Thoracic aorta (tissue), 1 donor: Measurements from ENCODE around the genes HCN4, TBC1D21 and ARID3B.

DNA sequence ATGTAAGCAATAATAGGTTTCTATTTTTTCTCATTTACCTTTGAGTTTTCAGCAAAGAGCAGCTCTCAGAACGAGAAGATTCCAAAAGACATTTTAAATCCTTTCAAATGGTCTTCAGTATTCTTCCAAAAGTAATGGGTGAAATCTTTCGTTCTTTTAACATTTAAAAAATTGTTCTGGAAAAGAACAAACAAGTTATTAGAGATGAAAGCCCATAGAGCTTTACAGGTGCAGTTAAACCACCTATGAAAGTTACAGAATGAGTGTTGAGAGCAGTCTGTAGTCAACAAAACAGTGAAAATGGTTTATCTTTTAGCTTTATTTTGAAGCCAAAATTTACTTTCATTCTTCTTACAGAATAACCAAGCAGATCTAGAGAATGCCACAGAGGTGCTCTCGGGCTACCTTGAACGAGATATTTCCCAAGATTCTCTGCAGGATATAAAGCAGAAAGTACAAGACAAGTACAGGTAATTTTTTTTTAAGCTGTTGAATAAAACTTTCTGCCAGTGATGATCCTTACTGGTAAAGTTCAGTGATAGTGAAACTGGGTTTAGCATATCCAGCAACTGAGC is 72.7 kb upstream of the GOLGA6B start:
- RAMPAGE, long total RNA, result no peak

DNA sequence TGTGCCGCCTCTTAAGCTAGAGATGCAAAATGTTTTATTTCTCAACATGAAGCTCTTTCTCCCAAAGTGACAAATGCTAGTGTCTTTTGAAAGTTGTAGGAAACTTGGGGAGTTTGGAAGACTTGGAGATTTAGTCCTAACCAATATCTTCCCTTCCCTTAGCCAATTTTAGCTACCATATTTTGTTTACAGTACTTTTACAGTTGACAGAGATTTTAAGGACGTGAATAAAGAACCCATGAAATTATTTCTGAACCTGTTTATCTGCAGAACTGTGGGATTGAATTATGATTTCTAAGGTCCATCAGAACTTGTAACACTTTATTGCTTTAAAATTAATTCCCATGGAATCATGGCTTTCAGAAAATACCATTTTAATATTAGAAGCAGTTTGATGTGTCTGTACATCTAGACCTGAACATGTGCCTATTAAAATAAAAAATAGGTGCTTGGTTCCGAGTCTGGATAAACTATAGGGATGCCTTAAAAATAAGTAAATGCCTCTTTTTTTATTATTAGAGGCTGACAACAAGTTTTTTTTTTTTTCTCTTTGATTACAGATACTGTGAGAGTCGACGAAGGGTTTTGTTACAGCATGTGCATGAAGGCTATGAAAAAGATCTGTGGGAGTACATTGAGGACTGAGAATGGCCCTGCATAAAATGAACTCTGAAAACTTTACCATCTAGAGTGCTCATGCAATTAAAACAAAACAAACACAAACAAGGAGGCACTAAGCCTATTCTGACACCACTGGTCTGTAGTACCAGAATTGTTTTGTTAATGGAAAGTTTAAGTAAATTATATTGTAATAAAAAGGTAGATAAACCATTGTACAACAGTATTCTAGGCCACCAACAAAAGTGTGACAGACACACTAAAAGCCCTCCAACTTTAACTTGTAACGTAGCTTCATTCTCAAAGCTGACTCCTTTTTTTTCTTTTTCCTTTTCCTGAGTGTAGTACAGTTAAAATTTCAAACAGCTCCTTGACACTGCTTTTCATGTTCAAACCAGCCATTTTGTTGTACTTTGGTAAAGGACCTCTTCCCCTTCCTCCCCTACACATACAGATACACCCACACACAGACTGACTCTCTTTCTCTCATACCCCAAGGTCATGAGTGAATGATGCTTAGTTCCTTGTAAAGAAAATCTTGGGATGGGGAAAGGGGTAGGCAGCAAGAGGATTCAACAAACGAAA is 71.4 kb upstream of the GOLGA6B start:
- RAMPAGE, long total RNA, result no peak

DNA sequence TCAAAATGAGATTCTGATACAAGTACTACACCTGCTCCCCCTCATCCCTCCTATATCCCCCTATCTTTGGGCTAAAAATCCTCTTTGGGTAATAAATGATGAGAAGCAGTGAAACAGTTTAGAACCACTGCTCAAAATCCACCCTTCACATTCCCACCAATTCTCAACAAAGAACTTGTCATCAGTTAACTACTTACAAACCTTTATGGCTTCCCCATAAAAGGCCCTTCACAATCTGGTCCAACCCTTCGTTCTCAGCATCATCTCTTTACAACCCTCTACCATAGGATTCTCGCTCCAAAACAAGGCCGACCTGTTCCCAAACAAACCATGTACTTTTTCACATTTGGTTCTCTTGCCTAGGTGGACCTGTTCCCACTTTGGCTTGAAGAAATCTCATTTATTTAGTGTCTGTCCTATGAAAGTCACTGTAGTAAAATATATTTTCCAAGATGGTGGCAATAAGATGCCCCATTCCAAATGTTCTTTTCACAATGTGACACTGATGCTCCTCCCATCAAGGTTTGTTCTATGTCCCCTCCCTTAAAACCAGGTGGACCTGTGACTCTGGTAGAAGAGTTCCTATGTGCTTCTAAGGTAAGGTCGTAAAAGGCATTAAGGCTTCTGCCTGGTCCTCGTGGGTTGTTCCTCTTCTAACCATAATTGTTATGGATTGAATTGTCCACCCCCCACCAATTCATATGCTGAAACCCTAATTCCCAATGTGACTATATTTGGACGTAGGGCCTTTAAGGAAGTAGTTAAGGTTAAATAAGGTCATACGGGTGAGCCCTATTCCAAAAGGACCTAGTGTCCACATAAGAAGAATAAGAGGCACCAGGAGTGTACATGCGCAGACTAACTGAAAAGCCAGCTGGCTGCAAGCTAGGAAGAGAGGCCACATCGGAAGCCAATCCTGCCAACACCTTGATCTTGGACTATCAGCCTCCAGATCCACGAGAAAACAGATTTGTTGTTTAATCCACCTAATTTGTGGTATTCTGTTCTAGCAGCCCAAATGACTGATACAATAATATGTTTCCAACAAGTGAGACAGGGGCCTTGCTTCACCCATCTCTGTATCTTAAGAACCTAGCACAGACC is 2.1 kb downstream of the ADPGK start:
- RAMPAGE, long total RNA, result no peak

GRCh38 chr15:73082395-73083419 is 30.4 kb downstream of the NEO1 start:
- RAMPAGE, long total RNA, result start-site peak on the plus strand at chr15:73082669-73082893, 8 reads

- RAMPAGE, long total RNA, result start-site peak on the plus strand at chr15:73176406-73176702, 43 reads
Measured at GRCh38 chr15:73176152-73176946, 124.1 kb downstream of the NEO1 start.

- RAMPAGE, long total RNA, result no peak
Measured at GRCh38 chr15:73193440-73194066, 141.3 kb downstream of the NEO1 start.

DNA sequence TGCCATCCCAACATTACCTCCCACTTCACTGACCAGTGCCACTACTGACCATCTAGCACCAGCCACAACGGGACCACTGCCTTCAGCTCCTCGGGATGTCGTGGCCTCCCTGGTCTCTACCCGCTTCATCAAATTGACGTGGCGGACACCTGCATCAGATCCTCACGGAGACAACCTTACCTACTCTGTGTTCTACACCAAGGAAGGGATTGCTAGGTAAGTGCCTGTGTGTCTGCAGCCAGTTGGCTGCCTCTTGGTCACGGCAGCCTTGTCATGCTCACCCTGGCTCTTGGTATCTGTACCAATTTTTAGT is 132.5 kb downstream of the HCN4 start:
- RAMPAGE, long total RNA, result no peak

DNA sequence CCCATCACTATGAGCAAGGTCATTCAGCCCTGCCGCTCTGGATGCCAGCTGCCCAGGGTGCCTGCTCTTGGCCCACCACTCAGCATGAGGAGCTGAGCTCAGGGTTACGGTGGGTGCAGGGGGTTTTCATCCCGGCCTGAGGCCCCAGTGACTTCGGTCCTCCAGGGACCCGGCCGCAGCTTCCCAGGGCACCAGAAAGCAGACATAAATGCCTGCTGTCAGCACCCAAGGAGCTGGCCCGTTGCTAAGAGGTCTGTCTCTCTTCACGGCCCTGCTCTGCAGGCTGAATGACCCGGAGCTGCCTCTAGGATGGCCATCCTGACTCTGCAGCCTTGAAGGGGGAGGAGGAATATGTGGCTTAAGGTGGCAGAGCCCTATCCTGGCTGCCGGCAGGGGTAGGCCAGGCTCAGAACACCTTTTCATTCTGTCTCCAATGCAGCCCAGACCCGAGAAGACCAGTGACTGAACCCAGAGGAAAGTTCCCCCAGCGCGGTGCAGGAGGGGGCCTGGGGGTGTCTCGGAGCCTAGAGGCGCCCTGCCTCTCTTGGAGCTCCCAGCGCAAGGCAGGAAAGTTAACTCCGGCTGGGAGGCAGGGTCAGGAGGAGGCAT is 1.8 kb downstream of the HCN4 start:
- RAMPAGE, long total RNA, result no peak

DNA sequence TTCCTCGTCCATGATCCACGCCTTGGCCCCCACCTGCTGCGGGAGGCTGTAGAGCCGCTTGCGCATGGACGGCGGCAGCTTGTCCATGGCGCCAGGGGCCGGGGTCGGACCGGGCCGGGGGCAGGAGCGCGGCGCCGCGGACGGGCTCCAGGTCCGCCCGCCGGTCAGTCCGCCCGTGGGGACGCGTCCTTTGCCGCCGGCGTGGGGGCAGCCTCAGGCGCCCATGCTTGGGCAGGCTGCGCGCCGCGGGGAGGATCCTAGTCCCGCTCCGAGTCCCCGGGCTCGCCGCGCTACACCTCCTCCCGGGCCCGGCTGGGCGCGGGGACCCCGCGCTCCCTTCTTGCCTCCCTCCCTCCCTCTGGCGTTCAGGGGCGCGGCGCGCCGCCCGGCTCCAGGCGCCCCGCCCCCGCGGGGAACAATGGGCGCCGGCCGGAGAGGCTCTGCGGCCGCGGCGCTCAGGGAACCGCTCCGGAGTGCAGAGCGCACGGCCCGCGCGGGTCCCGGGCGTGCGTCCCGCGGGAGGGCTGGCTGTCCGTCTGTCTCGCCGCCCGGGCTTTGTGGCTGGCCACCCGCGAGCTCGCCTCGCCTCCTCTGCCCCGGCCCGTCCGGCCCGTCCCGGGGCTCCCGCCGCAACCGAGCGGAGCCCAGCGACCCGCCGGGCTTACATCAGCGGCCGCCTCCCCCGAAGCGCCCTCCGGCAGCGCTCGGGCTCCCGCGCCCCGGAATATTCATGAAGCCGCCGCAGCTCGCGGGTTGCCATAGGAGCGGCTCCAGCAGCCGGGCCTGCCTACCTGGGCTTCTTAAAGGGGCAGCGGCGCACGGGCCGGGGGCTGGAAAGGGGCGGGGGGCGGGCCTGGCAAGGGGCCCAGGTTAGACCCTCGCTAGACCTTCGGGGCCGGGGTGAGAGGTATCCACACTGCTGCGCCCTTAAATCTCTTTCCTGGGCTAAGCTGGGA is at the start of gene HCN4:
TSS of gene HCN4 (minus strand) at position 775 of the 956 bp plus-strand sequence.
- RAMPAGE, long total RNA, result no peak

- RAMPAGE, long total RNA, result no peak
Measured at GRCh38 chr15:73753832-73754307, 719 bp upstream of the INSYN1 start.

GRCh38 chr15:73873376-73873793 is at the start of gene TBC1D21:
TBC1D21 (plus strand) TSS chr15:73873564.
- RAMPAGE, long total RNA, result no peak

GRCh38 chr15:73921601-73922087 is 4.6 kb upstream of the LOXL1 start:
- RAMPAGE, long total RNA, result no peak

GRCh38 chr15:74174094-74174751 is 713 bp downstream of the ISLR start:
- RAMPAGE, long total RNA, result no peak

DNA sequence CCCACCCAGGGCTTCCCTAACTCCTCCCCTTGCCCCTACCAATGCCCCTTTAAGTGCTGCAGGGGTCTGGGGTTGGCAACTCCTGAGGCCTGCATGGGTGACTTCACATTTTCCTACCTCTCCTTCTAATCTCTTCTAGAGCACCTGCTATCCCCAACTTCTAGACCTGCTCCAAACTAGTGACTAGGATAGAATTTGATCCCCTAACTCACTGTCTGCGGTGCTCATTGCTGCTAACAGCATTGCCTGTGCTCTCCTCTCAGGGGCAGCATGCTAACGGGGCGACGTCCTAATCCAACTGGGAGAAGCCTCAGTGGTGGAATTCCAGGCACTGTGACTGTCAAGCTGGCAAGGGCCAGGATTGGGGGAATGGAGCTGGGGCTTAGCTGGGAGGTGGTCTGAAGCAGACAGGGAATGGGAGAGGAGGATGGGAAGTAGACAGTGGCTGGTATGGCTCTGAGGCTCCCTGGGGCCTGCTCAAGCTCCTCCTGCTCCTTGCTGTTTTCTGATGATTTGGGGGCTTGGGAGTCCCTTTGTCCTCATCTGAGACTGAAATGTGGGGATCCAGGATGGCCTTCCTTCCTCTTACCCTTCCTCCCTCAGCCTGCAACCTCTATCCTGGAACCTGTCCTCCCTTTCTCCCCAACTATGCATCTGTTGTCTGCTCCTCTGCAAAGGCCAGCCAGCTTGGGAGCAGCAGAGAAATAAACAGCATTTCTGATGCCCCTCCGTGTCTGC is 2.8 kb downstream of the ISLR start:
- RAMPAGE, long total RNA, result no peak

DNA sequence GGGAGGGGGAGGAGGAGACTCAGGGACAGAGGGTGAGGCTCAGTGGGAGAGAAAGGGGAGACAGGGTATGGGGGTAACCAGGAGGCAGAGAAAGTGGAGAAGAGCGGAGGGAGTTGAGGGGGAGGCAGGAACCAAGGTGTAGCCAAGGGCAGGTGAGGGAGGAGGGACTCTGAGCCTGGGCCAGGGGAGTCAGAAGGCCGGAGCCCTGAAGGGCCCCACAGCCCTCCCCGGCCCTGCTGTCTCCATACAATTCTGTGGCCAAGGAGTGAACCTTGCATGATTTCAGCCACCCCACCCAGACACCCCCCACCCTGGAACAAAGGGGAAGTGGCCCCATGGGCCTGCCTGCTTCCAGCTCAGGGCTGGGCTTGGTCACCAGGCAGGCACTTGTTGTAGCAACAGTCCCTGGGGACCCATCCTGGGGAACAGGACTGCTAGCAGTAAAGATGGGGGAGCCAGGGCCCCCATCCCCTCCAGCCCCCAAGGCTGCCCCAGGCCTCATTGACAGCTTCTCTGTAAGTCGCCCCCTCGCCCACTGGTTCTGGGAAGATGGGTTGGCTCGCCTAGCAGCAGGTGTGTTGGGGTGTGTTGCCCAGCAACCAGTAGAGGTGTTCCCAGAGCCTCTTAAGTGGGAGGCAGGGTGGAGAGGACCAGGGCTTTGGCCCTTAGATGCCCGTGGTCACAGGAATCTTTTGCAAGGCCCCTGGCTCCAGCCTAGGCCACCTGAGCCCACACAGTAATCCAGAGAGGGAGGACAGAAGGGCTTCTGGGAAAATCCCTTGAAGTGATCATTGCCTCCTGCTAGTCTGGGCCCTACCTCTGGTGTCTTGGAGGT is 49.1 kb downstream of the CYP11A1 start:
- RAMPAGE, long total RNA, result no peak

GRCh38 chr15:74374198-74375043 is 7.0 kb upstream of the CYP11A1 start:
- RAMPAGE, long total RNA, result no peak

GRCh38 chr15:74541107-74541840 is at the start of gene ARID3B:
ARID3B (plus strand) TSS chr15:74541220.
- RAMPAGE, long total RNA, result start-site peak on the plus strand at chr15:74541211-74541250, 153 reads

- RAMPAGE, long total RNA, result no peak
Measured at GRCh38 chr15:74643303-74643969, 27.8 kb downstream of the CLK3 start.

GRCh38 chr15:74776870-74778050 is 4.6 kb upstream of the CSK start:
- RAMPAGE, long total RNA, result no peak

- RAMPAGE, long total RNA, result no peak
Measured at GRCh38 chr15:74783749-74784230, 1.9 kb downstream of the CSK start.